Epidermal melanocyte (primary cell): ENCODE results near the genes LY6G6C, DDAH2, TNXB and HLA-DRB1.

- RRBS: 0% methylated on average over 1 of the region's 9 CpGs
Observed at GRCh38 chr6:31703515-31703739, 303 bp upstream of the ABHD16A start.

GRCh38 chr6:31721598-31722009 lies at the start of gene LY6G6C:
Gene LY6G6C, minus strand, starts transcription at chr6:31721746.
- RRBS: no CpG with 5 or more reads among the region's 2 CpGs

- RRBS: 9% methylated on average over 3 of the region's 29 CpGs
Observed at GRCh38 chr6:31728973-31729715, at the start of gene DDAH2. Gene DDAH2, minus strand, starts transcription at chr6:31729299.

GRCh38 chr6:31950435-31951662 lies 5.0 kb downstream of the CFB start:
- RRBS: no CpG with 5 or more reads among the region's 14 CpGs

GRCh38 chr6:31970932-31971607 lies 868 bp downstream of the DXO start:
- RRBS: 61% methylated on average over 12 of the region's 31 CpGs

DNA sequence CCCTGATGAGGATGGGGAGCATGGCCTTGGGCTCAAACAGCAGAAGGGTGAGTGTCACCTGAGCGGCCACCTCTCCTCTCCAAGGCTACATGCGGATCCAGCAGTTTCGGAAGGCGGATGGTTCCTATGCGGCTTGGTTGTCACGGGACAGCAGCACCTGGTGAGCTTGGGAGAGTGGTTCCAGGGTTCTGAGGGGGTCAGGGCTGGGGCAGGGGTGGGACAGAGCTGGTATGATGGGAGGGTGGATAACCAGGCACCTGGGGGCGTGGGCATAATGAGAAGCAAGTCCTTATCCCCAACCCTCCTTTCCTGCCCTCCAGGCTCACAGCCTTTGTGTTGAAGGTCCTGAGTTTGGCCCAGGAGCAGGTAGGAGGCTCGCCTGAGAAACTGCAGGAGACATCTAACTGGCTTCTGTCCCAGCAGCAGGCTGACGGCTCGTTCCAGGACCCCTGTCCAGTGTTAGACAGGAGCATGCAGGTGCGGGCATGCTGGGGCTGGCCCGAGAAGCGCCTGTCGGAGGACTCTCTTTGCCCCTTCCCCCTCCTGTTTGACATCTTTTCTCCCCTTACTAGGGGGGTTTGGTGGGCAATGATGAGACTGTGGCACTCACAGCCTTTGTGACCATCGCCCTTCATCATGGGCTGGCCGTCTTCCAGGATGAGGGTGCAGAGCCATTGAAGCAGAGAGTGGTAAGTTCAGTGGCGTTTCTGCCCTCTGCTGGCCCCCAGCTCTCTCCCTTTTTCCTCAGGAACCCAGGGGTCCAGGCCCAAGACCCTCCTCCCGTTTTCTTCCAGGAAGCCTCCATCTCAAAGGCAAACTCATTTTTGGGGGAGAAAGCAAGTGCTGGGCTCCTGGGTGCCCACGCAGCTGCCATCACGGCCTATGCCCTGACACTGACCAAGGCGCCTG lies 14.0 kb downstream of the C4A start:
- RRBS: no CpG with 5 or more reads among the region's 21 CpGs

- RRBS: no CpG with 5 or more reads among the region's 16 CpGs
Observed at GRCh38 chr6:32028591-32029537, 9.4 kb upstream of the CYP21A2 start.

DNA sequence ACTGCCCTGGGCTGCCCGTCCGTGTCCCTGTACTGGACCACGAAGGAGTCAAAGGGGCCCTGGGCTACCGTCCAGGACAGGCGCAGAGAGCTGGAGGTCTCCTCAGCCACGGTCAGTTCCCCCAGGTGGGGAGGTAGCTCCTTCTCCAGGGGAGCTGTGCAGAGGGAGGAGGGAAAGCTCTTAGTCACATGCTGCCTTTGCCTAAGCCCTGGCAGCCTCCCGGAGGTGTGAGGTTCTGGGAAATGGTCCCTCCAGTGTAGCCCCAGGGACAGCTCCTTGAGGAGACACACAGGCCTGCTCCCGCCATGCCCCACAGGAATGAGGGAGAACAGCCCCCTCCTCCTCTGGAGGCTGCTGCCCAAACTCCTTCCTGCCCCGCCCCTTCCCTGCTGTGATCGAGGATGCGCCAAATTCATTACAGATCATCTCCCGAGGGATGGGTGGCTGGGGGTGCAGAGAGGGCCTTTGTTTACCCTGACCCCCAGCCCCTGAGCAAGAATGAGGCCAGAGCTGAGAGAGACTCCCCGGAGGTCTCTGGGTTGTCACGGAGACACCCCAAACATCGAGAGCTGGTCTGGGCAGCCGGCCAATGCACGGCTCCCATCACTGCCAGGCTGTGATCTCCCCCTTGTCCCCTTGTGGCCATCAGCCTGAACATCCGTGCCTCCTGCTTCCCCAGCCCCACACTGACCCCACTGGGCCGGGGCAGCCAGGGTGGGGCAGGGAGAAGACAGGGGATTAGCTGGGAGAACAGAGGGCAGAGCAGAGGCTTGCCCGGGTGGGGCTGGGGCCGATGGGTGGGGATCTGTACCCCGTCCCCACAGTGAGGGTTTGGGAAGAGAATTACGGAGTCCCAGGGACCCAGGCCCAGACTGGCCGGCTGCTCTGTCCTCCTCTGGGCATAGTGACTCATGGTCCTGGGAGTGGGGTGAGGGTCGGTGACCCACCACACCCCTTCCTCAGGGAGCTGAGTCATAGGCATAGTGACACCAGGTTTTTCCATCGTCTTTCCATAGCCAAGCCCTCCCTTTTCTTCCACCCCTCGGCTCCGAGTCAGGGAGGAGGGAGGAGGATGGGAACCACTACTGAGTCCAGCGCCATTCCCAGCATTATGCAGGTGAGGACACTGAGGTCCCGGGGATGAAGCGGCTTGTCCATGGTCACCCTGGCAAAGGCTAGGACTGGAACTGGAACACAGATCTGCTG lies 8.5 kb downstream of the CYP21A2 start:
- RRBS: 35% methylated on average over 9 of the region's 31 CpGs

DNA sequence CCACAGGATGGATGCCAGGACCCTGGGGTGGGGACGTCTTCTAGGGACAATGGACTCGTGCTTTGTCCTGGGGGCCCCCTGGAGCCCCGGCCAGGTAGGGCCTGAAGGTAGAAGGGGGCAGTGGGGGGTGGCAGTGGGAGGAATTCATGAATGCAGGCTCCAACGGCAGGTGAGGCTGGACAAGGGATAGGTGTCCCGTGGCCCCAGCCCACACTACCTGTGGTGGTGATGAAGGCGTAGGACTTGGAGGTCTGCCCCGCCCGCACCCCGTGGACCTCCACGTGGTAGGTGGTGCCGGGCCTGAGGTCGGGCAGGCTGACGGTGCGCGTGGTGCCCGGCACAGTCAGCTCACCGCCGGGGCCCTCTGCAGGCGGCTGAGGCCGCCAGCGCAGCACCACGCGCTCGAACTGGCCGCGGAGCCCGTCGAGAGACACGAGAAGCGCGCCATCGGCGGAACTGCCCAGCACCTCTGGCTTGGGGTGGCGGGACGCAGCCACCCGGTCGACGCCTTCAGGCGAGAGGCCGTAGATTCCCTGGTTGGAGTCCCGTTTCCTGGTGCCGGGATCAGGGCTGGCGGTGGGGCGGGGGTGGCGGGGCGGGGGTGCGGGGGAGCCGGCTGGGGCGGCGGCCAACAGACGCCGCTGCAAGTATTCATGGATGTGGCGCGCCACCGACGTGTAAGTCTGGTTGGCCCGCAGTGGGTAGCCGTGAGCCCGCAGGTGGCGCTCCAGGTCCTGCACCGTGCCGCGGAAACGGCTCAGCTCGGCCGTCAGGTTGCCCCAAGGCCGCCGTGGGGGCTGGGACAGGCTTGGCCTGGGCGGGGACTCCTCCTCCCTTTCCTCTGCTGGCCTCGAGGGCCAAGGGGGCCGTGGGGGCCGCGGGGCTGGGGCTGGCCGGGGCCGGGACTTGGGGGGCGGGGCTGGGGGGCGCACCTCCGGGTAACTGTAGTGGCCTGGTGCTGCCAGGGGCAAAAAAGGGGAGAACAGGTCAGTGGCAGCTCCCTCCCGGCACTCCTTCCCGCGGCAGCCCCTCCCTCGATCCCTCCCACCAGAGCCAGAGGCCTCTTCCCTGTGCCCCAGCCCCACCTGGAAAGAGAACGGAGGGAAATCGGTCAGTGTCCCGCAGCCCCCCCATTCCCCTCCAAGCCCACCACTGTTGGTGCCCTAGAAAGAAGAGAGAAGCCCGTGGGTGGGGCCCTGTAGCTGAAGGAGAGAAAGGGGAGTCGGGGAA lies 21.7 kb downstream of the TNXB start:
- RRBS: 7% methylated on average over 24 of the region's 87 CpGs

DNA sequence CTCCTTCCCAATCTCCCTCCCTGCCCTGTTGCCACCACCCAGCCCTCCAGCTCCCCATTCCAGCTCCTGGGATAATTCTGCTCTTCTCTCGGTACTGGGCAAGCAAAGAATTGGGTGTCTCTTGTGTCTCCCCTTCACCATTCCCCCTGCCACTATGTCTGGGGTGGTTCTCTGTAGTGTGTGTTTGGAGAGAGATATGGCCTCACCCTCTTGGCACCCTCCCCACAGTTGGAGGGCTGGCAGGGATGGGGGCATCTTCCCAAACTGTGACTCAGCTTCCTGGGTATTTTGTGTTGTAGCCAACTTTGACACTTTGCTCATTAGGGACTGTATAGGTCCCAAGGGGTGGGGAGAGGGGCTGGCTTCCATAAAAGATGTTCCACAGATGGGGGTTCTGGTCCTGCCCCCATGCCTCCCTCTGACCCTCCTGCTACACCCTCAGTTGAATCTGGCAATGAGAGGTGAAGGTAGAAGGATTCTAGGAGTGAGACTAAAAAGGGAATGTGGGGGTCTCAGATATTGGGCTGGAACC lies 1.7 kb downstream of the TNXB start:
- RRBS: no CpG with 5 or more reads among the region's 1 CpG

- RRBS: no CpG with 5 or more reads among the region's 17 CpGs
Observed at GRCh38 chr6:32109153-32110220, at the start of gene TNXB. Gene TNXB, minus strand, starts transcription at chr6:32109338.

GRCh38 chr6:32153339-32153684 lies 629 bp upstream of the PPT2 start:
- RRBS: no CpG with 5 or more reads among the region's 17 CpGs

- RRBS: no CpG with 5 or more reads among the region's 37 CpGs
Observed at GRCh38 chr6:32177520-32178341, 474 bp upstream of the RNF5 start.

DNA sequence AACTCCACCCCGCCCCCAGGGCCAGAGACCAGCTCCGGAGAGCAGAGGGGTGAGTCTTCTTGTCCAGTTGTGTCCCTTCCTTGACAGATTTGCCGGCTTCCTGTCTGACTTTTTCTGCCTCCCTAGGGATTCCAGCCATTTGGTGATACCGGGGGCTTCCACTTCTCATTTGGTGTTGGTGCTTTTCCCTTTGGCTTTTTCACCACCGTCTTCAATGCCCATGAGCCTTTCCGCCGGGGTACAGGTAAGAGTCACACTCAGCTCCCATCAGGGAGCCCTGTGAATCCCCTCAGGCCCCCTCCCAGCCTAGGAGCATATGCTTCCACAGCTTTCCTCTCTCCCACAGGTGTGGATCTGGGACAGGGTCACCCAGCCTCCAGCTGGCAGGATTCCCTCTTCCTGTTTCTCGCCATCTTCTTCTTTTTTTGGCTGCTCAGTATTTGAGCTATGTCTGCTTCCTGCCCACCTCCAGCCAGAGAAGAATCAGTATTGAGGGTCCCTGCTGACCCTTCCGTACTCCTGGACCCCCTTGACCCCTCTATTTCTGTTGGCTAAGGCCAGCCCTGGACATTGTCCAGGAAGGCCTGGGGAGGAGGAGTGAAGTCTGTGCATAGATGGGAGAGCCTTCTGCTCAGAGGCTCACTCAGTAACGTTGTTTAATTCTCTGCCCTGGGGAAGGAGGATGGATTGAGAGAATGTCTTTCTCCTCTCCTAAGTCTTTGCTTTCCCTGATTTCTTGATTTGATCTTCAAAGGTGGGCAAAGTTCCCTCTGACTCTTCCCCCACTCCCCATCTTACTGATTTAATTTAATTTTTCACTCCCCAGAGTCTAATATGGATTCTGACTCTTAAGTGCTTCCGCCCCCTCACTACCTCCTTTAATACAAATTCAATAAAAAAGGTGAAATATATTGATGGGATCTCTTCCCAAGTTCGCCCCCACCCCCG lies 2.0 kb downstream of the RNF5 start:
- RRBS: 100% methylated on average over 1 of the region's 13 CpGs

- RRBS: no CpG with 5 or more reads among the region's 12 CpGs
Observed at GRCh38 chr6:32183307-32183886, 656 bp downstream of the AGER start.

DNA sequence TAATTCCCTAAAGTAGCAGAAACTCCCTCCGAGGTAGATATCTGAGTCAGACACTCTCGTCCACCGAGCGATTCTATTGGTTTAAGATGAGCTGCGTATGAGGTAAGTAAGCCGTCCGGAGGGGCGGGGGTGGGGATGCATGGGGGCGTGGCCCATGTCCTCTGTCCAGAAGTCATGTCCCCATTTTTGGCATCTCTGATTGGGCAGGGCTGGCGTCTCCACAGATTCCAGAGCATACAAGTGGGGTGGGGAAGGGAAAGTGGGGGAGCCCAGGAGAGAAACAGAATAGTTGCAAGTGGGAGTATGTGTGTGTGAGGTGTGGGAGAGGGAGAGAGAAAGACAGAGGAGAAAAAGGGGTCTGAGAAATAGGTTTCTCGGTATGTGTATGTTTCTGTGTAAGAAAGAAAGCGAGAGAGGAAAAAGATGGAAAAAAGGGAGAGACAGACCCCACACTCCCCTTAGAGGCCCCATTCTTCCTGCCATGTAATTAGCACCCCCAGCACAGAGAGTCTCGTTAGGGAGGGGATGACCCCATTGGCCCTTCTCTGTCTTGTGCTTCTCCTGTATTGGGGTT lies 1.8 kb upstream of the AGER start:
- RRBS: no CpG with 5 or more reads among the region's 13 CpGs

DNA sequence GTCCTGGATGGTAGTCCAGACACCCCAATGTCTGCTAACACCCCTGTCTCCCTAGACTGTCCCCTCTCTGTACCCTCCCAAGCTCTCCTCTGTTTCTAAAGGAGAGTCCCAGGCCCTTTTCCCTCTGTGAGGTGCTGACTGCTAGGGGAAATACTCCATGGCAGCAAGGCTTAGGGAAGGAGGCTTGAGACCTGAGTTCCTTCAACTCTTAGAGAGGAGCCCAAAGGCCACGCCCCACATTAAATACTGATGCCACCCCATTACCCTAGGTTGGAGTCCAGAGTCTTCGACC lies 9.1 kb upstream of the GPSM3 start:
- RRBS: no CpG with 5 or more reads among the region's 2 CpGs

GRCh38 chr6:32580205-32580897 lies 9.3 kb downstream of the HLA-DRB1 start:
- RRBS: no CpG with 5 or more reads among the region's 5 CpGs

- RRBS: no CpG with 5 or more reads among the region's 6 CpGs
Observed at GRCh38 chr6:32589271-32590146, at the start of gene HLA-DRB1. Gene HLA-DRB1, minus strand, starts transcription at chr6:32589848.

DNA sequence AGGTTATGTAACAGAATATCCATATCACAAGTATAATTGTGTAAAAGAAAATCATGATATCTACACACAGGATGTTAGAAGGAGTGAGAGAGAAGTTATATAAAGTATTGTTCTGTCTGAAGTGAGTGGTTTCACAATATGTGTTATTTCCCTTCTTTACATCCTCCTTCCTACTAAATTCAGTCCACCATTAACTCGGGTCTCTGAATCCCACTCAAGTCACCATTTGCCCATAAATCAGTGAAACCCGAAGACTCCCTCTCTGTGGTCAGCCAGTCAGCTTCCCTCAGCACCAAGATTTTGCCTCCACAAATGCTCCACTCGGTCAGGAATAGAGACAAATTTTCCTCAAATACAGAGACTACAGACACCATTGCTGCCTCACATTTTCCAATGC lies 740 bp downstream of the HLA-DQB1 start:
- RRBS: no CpG with 5 or more reads among the region's 3 CpGs